Endometrial microvascular endothelial cells (primary cell): ENCODE results near the genes SAP30, HAND2 and CEP44.

DNA sequence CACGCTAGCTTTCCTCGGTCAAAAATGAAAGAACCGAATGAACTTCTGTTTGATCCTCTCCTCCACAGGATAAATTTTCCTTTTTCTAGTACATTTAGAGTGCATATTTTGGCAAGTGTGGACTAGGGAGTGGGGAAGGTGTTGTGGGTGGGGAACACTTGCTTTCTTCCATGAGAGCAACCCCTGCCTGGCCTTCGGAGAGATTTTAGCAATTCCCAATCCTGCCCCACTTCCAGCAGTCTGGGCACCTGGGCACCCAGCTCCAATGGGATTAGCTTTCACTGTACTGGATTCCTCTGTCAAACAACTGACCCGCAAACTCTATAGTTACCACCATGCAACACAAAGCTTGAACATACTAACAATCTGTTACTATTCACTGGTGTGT is 50.4 kb downstream of the SH3RF1 start:
- RAMPAGE, long total RNA = no peak

GRCh38 chr4:169257296-169257780 is 13.4 kb downstream of the SH3RF1 start:
- RAMPAGE, long total RNA = no peak

GRCh38 chr4:169268634-169269727 is 1.8 kb downstream of the SH3RF1 start:
- RAMPAGE, long total RNA = no peak

GRCh38 chr4:169307740-169308053 is 36.9 kb upstream of the SH3RF1 start:
- RAMPAGE, long total RNA = no peak

DNA sequence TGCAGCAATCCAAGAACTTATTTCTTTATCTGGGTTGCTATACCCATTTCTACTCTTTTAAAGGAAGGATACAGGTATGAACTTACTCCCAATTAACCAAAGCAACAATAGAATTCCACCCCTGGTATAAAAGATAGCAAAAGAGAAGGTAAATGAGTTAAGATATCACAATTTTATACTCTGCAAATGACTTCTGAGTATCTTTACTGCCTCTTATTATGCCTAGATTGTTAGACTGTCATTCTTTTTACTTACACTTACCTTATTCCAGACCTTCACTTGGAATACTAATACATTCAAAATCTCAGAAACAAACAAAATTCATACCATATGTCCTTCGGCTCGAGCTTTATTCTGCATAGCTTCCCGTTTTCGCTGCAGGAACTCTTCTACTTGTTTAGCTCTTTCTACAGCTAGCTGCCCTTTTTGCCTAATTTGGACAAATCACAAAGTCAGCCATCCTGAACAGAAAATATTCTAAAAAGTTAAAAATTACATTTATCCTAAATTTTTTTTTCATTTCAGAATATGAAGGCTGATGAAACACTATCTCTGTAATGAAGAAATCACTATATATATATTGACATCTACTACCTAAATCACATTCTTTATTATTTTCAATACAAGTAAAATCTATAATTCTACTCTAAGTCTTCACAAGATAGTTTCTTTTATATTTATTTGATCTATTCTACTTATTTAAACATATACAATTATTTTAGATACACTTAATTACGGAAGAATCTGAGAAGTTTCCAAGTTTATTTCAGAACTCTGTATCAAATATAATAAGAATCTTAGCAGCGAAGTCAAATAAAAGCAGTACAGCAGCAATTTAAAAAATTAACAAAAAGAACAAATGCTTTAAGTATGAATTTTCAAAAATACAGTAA is 74.7 kb downstream of the NEK1 start:
- RAMPAGE, long total RNA = no peak

DNA sequence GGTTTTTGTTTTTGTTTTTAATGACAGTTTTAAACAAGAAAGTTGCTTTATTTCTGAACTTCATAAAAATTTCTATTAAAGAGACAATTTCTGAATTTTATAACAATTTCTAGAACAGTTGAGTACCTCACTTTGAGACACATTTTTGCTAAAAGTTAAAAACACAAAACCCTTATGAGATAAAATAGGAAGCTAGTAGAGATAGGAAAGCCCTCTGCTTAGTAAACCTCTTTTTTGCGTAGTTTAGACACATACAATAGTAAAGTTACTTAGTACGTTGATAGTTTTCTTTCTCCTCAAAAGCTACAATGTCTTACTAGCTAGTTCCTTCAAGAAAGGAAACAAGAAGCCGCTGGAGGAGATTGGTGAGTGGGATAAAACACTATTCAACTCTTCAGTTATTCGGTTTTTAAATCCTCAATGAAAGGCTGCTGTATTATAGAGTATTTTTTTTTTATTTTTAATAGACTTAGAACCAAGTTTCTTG is 38.9 kb downstream of the CLCN3 start:
- RAMPAGE, long total RNA = no peak

DNA sequence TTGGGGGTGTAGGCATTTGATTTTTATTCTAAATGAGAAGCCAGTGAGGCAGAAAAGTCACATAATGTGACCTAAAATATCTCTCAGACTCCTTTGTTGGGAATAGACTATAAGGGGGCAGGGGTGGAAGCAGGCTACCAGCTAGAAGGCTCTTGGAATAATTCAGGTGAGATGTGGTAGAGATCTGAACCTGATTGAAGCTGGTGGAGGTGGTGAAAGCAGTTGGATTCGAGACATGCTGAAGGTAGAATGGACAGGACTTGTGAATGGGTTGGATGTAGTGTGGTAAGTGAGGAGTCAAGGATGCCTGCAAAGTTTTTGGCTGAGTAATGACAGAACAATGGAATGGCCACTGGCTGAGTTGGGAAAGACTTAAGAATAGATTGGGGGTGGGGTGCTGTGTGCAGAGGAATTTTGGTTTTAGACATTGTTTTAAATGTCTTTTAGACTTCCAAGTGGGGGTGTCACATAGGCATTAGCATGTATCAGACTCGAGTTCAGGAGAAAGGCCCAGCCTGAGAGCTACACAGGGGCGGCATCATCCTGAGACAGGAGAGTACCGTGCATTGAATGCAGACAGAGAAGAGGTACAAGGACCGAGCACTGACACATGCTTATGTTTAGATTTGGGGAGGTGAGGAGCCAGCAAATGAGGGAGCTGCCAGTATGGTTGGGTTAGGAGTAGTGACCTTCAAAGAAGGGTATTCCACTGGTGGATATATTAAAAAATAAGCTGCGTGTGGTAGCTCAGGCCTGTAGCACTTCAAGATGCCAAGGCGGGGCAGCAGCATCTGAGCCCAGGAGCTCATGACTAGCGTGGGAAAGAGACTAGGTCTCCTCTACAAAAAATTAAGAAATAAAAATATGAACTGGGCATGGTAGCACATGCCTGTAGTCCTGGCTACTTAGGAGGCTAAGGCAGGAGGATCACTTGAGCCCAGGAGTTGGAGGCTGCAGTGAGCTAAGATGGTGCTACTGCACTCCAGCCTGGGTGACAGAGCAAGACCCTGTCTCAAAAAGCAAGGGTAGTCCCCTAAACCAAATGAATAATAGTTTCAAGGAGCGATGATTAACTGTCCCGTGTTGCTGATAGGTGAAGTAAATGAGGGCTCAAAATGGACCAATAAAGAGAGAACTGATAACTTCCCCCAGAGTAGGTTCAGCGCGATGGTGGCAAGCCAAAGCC is 33.2 kb downstream of the HPF1 start:
- RAMPAGE, long total RNA = no peak

- RAMPAGE, long total RNA = no peak
These were observed 16.9 kb upstream of the HPF1 start for GRCh38 chr4:169774265-169775515.

- RAMPAGE, long total RNA = no peak
These were observed 1.7 kb upstream of the AADAT start for GRCh38 chr4:170091461-170091776.

GRCh38 chr4:172705400-172705599 is 463.3 kb upstream of the GALNT7 start:
- RAMPAGE, long total RNA = no peak

GRCh38 chr4:173247233-173247790 is 78.7 kb downstream of the GALNT7 start:
- RAMPAGE, long total RNA = no peak

- RAMPAGE, long total RNA = no peak
These were observed 2.4 kb downstream of the HMGB2 start for GRCh38 chr4:173331412-173332581.

DNA sequence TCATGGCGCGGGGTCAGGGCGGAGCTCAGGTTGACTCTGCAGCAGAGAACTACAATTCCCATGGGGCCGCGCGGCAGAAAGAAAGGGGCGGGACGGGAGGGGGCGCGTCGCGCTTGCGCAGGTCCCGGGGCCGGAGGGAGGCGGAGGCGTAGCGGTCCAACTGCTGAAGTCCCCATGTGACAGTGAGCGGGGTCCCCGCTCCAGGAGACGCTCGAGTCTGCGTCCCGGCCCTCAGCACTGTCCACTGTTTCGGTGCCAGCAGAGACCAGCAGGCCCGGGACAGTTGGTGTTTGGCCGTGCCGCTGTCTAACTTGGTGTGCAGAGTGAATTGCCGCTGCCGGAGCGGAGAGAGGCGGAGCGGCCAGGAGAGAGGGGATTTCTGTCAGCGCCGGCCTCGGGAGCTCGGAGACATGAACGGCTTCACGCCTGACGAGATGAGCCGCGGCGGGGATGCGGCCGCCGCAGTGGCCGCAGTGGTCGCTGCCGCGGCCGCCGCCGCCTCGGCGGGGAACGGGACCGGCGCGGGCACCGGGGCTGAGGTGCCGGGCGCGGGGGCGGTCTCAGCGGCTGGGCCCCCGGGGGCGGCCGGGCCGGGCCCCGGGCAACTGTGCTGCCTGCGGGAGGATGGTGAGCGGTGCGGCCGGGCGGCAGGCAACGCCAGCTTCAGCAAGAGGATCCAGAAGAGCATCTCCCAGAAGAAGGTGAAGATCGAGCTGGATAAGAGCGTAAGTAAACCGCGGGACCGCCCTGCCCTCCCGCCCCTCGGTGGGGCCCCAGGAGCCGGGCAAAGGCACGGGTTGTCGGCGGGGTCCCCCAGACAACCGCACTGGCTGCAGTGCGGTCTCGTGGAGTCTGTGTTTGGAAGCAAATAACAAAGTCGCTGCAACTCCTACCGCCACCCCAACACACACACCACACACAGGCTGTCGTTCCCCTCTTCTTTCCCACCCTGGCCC is at the start of gene SAP30:
Gene SAP30, plus strand, starts transcription at position 182 of the 956 bp plus-strand sequence.
- RAMPAGE, long total RNA = no peak

DNA sequence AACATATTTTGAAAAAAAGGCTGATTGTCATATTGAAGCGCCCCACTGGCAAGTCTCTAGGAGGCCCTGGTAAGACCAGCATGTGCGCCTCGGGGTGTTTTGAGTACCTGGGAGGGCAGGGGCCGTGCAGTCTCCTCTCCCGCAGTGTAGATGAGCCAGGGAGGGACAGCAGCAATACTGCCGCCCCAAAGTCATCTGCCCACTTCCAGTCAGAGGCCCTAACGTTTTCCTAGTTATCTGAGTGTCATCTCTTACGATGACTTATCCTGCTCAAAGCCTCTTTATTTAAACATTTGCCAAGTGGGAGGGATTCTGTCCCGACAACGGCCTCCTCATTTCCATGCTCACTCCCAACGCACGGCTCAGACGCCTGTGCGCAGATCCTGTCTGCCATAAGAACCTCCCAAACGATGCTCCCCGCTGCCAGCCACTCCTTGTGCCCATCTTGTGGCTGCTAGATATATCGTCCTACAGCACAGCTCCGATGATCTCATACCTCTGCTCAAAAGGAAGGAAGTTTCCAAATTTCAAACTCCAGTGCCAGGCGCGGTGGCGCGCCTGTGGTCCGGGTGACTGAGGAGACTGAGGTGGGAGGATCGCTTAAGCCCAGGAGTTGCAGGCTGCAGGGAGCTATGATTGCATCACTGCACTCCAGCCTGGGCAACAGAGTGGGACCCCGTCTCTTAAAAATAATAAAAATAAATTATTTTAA is 17.2 kb upstream of the SCRG1 start:
- RAMPAGE, long total RNA = no peak

GRCh38 chr4:173494184-173494913 is 35.7 kb downstream of the HAND2 start:
- RAMPAGE, long total RNA = no peak

GRCh38 chr4:173506352-173507209 is 23.4 kb downstream of the HAND2 start:
- RAMPAGE, long total RNA = no peak

DNA sequence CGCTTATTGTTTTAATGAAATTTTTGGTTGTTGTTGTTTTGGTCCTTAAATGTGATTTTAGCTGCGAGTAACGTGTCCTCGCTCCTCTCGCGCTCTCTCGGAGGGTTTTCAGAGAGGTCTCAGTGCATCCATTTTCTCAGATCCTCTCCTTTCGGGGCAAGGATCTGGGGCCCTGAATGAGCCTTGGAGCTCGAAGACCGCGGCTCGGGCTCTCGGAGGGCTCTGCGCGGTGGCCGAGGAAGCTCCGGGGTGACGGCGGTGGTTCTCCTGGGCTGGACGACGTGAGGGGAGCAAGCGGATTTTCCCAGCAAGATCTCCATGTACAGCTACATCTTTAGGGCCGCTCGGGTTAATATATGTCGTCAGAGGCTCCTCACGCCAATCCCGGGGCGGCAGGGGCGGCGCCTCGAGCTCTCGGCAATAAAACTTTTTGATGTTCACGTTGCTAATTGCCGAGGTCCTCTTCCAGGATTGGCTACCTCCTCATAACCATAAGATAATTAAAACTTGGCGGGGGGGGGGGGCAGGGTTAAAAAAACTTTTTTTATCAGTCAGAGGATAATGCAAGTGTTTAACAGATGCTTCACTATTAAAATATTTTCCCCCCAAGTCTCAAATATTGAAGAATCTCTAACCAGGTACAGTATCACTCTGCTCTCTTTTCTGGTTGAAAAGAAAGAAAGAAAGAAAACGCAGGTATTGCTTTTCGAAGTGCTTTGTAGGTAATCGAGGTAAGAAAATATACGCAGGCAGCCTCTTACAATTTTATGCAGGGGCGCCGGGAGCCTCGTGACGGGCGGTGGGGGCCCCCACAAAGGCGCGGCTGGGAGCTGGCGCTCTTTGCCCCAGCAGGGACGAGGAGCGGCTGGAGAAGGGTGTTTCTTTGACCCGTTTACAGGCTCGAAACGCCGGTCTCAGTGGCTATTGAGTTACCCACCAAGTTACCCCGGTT is at the start of gene HAND2:
Gene HAND2, minus strand, starts transcription at position 328 of the 952 bp plus-strand sequence.
- RAMPAGE, long total RNA = no peak

DNA sequence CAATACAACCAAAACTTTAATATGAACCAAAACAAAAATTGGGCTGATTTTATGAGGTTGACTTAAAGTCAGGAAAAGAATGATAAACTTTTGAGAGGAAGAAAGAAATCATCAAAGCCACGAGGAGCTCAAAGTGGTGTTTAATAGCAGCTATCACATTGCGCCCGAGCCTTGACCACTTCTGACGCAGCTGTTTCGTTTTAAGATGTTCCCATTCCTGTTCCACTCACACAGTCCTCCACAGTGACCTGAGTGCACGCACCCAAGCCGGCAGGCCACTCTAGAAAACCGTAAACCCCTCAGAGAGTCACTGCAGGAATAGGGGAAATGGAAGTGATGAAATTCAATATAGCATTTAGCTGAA is 17.8 kb upstream of the HAND2 start:
- RAMPAGE, long total RNA = no peak

DNA sequence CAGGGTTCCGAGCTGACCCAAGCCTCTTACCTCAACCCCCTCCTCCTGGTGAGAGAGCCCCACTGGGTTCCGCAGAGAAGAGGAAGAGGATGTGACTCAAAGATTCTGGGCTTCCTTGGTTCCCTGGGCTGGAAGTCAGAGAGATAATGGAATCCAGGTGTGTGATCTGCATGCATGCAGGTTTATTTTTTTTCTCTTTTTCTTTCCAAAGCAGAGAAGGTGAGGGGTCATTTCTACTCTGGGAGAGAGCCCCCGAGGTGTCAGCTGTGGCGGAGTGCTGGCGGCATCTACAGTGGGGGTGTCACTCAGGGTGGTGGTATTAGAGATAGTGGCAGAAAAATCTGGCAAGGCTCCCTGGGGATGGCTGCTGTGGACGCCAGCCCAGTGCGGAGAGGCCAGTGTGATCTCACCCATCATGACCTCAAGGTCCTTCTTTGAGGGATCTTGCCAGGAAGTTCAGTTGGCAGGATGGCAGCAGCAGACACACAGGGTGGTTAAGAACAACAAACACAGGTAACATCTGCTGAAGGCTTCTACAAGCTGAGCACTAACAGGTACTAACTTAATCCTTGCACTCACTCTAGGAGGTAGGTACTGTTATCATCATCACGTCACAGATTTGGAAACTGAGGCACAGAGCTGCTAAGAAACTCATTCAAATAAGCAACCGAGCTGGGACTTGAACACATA is 168.8 kb upstream of the HAND2 start:
- RAMPAGE, long total RNA = no peak

DNA sequence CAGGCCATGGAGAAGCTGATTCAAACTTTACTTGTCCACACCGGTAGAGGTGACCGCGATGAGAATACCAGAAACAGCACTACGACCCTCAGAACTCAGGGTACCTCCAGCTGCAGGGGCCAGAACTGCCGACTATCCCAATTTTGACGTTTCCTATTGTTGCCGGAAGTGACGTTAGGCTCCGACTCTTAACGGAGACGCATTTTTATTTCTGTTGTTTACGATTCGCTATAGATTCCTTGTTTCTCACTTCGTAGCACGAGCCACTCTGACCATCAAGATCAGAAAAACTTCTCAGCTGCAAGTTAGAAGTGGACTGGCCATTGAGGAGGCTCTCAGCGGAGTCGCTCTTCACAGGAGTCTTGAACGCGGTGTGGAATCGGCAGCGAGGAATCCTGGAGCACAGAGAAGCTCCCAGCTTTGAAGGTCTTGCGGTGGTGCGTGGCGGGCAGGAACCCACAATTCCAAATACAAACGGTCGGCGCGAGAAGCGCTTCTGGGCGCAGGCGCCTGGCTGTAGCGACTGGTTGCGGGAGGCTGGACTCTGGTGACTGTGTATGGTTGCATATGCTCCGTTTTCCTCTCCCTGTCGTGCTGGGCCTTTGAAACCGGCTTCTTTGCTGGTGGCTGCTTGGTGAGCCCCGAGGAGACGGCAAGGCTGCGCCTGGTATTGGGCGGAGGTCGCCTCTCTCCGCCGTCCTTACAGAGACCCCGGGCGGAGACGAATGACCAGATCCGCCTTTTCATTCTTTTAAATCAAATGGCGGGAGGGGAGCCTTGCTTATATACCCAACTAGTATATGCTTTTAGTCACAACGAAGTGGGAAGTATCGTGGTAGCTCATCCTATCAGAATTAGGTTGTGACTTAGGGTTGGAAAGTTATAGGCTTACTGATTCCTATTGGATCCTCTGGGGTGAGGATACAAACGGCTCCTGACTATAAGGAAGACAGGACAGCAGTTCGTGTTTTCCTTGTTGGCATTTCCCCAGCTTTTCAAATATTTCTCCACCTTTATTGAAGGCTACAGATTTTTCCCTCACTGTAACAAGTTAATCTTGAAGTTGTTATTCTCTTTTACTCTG is at the start of gene CEP44:
Gene CEP44, plus strand, starts transcription at position 405 of the 1,084 bp plus-strand sequence.
- RAMPAGE, long total RNA = start-site peak on the minus strand centred at position 152 of the sequence, 38 bp wide, 44 and 95 reads in 2 replicates; start-site peak on the plus strand centred at position 430 of the sequence, 152 bp wide, 20 and 25 reads in 2 replicates